Skeletal muscle tissue (tissue), 7 donors: Measurements from ENCODE around the gene ZNF717.

DNA sequence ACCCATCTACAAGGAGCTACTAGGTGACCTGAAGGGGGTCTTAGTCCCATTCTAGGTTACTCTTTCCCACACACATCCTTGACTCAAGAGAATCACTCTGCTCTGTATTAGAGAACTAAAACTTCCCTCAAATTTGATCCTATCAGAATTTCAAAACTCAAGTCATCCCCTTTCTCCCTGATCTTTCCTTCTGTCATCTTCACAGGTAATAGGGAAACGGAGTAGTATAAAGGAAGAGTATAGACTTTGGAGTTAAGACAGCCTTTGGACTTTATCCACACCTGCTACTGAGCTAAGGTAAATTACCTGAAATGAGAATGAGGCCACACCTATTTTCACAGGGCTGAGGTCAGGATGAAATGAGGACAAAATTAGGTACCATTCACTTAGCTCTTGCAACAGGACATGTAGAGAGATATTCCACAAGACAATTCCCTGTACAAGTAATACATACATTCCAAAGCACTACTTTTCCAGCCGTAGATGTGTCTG is 462.0 kb downstream of the SHQ1 start:
- PRO-cap, 3 experiments = no peak in any of the 3 experiments
- RAMPAGE, long total RNA = no peak
- RRBS, 2 experiments = no CpG with 5 or more reads among the region's 2 CpGs

- PRO-cap, 3 experiments = no peak in any of the 3 experiments
- RAMPAGE, long total RNA = no peak
- RRBS, 2 experiments = no CpG with 5 or more reads among the region's 3 CpGs
Observed at GRCh38 chr3:72413899-72414361, 434.3 kb downstream of the SHQ1 start.

GRCh38 chr3:72447371-72448147 is 400.7 kb downstream of the SHQ1 start:
- PRO-cap, 3 experiments = no peak in any of the 3 experiments
- RAMPAGE, long total RNA = no peak
- RRBS, 2 experiments = 3% methylated on average over 7 of the region's 53 CpGs

DNA sequence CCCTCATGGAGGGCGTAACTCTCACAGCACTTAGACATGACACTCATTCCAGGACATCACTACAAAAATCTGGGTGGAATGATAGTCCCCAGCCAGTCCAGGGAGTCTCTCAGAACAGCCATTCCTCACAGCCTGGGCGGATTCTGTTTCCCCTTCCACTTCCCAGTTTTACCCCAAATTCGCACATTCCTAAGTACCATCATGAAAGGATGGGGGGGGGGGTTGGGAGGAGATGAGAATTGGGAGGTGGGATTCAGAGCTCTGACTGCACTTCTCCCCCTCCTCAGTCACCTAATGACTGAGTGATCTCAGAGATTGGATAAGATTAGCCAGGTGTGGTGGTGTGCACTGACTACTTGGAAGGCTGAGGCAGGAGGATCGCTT is 355.7 kb downstream of the SHQ1 start:
- PRO-cap, 3 experiments = peak in 1 of 3 experiments; most common plus-strand start position 91 of the sequence (in 1)
- RAMPAGE, long total RNA = no peak
- RRBS, 2 experiments = no CpG with 5 or more reads among the region's 4 CpGs

DNA sequence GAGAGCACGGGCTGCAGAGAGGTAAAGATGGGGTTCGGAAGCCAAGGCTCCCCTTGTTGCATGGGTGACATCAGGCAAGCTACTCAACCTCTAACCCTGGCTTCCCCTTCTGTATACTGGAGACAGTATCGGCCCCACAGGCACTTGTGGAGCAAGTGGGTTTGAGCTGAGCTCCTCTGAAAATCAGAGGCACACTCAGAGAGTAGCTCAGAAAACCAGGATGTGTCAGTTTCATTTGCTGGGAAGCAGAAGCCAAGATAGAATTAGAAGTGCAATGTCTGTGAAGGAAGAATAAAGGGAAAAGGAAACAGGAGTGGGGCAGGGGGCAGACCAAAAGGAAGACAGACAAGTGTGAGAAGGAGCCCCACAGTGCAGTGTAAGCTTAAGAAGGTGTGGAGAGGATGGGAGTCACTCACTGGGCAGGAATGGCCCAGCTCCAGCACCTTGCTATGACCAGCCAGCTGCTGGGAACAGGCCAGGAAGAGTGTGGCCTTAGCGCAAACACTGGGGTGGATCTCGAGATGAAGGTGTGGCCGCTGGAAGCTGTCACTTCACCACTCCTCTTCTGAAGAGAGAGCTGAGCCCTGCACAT is 108.7 kb downstream of the SHQ1 start:
- PRO-cap, 3 experiments = no peak in any of the 3 experiments
- RAMPAGE, long total RNA = no peak
- RRBS, 2 experiments = no CpG with 5 or more reads among the region's 6 CpGs

GRCh38 chr3:73403890-73404676 is 220.7 kb downstream of the PDZRN3 start:
- PRO-cap, 3 experiments = no peak in any of the 3 experiments
- RAMPAGE, long total RNA = no peak
- RRBS, 2 experiments = no CpG with 5 or more reads among the region's 13 CpGs

DNA sequence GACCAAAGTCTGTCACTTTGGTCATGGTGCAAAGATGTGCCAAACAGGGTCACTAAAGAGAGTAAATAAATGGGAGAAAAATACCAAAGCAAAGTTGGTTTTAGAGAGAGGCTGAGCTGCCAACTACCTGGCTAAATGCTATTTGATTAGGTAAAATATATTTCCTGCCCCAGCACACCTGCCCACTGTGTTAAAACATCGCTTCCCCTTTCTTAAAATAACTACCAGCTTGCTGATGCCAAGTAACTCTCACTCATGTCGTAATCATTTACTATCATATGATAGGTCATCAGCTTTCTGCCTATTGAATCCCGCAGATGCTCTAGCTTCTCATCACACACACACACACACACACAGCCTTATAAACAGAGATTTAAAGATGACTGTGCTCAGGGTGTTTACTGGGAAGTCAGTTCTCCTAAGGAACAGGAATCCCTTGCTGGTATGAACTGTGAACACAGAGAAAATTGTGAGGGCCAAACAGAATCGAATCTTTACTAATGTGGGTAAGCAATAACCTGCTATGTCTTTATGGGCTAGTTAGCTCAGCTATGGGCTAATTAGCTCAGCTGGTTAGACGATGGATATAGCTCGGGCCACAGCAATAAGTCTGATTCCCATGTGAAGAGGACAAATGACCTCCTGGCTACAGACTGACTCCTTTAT is 173.1 kb downstream of the PDZRN3 start:
- PRO-cap, 3 experiments = no peak in any of the 3 experiments
- RAMPAGE, long total RNA = no peak
- RRBS, 2 experiments = no CpG with 5 or more reads among the region's 6 CpGs

- PRO-cap, 3 experiments = no peak in any of the 3 experiments
- RAMPAGE, long total RNA = no peak
- RRBS, 2 experiments = no CpG with 5 or more reads among the region's 4 CpGs
Observed at GRCh38 chr3:73503818-73504039, 121.0 kb downstream of the PDZRN3 start.

- PRO-cap, 3 experiments = peak in 2 of 3 experiments; most common plus-strand start chr3:73608236 (in 2)
- RAMPAGE, long total RNA = no peak
- RRBS, 2 experiments = no CpG with 5 or more reads among the region's 5 CpGs
Observed at GRCh38 chr3:73608062-73608492, 16.7 kb downstream of the PDZRN3 start.

DNA sequence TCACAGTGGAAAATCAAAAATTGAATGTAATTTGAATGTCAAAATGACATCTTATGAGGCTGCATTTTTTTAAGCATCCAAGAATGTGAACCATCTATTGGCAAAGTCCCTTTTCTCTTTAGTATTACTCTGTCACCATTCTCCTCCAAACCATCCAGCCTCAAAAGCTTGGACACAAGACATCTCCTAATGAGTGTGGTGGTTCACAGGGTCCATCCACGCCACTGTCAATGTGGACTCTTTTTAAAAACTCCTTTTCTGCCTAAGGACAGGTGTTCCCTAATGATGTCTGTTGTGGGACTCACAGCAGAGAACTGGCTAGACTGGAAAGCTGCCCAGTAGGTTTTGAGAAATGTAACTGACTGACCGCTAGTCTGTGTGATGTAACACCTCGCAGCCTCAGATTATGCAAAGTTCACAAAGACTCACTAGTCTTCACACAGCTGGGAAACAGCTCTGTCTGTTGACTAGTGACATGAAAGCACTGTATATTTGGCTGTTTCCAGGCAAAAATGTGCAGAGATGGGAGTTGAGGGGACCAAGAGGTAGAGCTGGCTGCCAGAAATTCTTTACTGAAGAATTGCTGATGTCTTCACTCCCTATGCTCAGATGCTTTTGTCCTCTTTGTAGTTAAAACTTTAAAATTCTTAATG is 10.4 kb downstream of the PDZRN3 start:
- PRO-cap, 3 experiments = no peak in any of the 3 experiments
- RAMPAGE, long total RNA = no peak
- RRBS, 2 experiments = no CpG with 5 or more reads among the region's 3 CpGs

- PRO-cap, 3 experiments = no peak in any of the 3 experiments
- RAMPAGE, long total RNA = no peak
Observed at GRCh38 chr3:74409226-74409688, 205.2 kb downstream of the CNTN3 start.

DNA sequence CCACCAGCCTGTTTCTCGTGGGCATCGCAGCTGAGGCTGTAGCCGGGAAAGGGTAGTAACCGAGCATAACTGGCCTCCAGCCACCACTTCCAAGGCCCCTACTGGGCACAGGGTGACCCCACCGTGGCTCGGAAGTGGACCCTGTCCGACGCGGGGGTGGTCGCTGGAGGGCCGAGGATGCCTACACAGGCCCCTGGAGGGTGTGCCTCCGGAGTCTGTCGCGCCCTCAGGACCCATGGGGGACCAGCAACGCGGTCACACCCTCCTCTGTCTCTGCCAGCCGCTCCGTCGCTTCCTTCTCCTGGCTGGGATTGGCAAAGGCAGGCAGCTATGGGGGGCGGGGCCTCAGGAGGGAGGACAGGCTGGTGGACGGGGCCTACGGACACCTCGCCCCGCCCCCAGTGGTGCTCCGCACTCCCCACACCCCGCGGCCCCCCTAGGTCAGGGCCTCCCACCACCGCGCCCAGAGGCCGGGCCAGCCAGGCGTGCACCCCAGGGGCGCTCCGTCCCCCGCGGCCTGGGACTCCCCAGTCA is 45.6 kb upstream of the FRG2C start:
- PRO-cap, 3 experiments = no peak in any of the 3 experiments
- RAMPAGE, long total RNA = no peak
- RRBS, 2 experiments = no CpG with 5 or more reads among the region's 35 CpGs

- PRO-cap, 3 experiments = peak in 2 of 3 experiments; most common plus-strand start chr3:75785732 (in 1); most common minus-strand start chr3:75785546 (in 1)
- RAMPAGE, long total RNA = no peak
- RRBS, 2 experiments = under 1 to 4% methylated on average over 7 of the region's 45 CpGs
Observed at GRCh38 chr3:75785181-75785943, at the start of gene ZNF717. ZNF717 (minus strand) TSS chr3:75785549.

GRCh38 chr3:75906541-75907189 is 121.3 kb upstream of the ZNF717 start:
- PRO-cap, 3 experiments = no peak in any of the 3 experiments
- RAMPAGE, long total RNA = no peak
- RRBS, 2 experiments = 3 to 5% methylated on average over 8 of the region's 42 CpGs

DNA sequence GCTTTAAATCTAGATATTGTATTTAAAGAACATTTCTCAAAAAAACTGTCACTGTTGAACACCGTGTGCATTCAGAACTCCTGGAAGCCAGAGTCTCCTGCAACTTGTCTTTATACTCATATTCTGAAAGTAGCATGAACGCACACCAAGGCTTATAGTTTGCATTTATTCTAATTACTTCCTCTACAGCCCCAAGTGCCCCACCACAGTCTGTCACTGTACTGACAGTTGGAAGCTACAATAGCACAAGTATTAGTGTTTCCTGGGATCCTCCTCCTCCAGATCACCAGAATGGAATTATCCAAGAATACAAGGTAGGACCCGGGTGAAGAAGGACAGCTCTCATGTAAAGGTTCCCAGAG is 537.4 kb downstream of the ROBO2 start:
- PRO-cap, 3 experiments = no peak in any of the 3 experiments
- RAMPAGE, long total RNA = no peak
- RRBS, 2 experiments = no CpG with 5 or more reads among the region's 3 CpGs

GRCh38 chr3:79352183-79352493 is 415.7 kb downstream of the ROBO1 start:
- PRO-cap, 3 experiments = no peak in any of the 3 experiments
- RAMPAGE, long total RNA = no peak
- RRBS, 2 experiments = no CpG with 5 or more reads among the region's 4 CpGs

GRCh38 chr3:80770102-80770950 is 991.1 kb downstream of the GBE1 start:
- PRO-cap, 3 experiments = no peak in any of the 3 experiments
- RAMPAGE, long total RNA = no peak
- RRBS, 2 experiments = no CpG with 5 or more reads among the region's 61 CpGs

- PRO-cap, 3 experiments = no peak in any of the 3 experiments
- RAMPAGE, long total RNA = no peak
- RRBS, 2 experiments = no CpG with 5 or more reads among the region's 2 CpGs
Observed at GRCh38 chr3:80994034-80994409, 767.4 kb downstream of the GBE1 start.

GRCh38 chr3:82080313-82080654 is 318.8 kb upstream of the GBE1 start:
- PRO-cap, 3 experiments = no peak in any of the 3 experiments
- RAMPAGE, long total RNA = no peak
- RRBS, 2 experiments = no CpG with 5 or more reads among the region's 2 CpGs

DNA sequence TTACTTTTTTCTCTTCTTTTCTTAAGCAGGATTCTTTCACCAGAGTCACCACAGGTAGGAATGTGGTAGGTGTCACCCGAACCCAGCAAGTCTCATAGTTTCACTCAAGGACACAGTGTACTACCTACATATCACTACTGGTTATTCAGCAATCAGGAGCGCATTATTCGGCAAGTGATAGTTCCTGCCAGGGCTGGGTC is 1271.5 kb upstream of the CADM2 start:
- PRO-cap, 3 experiments = no peak in any of the 3 experiments
- RAMPAGE, long total RNA = no peak
- RRBS, 2 experiments = no CpG with 5 or more reads among the region's 3 CpGs